SK-MEL-5 (cell line): ENCODE measurements around a stretch of chr22.

DNA sequence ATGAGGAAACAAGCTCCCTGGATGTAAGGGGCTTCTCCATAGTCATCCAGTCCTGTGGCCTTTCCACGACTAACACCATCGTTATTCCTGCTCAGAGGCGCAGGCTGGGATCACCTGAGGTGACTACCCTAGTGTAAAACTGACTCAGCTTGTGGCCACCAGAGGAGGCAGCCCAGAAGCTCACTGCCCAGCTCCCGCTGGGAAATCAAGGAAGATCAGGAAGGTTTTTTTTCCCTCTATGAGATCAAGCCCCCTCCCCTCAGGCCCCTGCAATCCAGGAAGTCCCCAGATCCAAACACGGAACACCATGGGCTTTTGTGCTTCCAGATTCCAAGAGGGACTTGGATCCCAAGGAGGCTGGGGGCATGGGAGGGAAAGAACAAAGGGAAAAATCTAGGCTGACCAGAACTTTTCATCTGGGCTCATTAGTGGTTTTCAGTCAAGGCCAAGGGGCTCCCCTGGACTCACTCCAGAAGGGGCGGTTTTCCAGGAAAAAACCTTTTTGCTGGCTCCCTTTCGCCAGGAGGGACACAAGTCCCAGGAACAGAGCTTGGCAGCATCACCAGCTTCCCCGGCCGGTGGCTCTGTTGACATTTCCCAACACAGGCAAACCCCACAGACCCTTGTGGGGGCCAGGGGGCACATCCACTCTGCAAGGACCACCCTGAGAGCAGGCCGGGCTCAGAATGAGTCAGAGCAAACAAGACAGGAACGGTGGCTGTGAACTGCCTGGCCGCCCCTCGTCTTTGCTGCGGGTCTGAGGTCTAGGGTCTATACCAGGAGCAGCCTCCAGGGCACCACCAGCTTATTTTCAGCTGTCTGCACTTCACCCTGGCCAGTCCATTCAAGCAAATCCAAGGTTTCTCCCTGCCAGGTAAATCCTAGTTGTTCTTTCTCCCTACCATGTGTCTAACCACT, 36.8 kb downstream of the MYH9 start:
RAMPAGE:
- cytosol, long total RNA: no peak
- long total RNA: no peak
- nucleus, long total RNA: no peak

DNA sequence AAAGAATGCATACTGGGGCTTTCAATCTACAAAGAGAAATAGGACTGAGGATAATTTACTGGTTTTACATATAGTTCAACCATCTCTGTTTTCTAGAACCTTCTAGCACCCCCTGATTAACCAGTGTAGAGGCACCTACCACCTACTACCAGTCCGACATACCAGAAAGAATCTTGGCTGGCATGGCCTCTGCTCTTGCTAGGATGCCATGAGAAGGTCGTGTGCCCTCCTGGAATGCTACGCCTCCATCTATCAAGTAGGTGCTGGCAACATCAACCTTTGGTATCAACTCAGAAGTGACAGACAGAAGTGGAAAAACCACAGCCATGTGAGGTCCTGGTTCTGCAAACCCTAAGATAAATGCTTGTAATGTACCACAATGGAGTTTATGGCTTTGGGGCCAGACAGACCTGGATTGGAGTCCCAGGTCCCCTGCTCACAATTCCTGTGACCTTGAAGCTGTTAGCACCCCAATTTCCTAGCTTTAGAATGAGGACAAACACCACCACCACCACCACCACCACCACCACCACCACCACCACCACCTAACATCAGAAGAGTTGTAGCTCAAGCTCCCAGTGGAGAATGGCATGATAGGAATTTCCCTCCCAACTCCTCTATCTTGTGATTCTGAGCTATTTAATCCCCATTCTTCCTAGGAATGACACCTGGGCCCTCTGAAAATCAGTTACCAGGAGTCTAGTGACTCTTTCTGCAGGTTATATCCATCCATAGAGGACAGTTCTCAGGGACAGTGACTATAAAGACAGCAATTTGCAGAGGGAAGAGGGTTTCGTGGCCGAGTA, 28.0 kb downstream of the MYH9 start:
RAMPAGE:
- cytosol, long total RNA: no peak
- long total RNA: no peak
- nucleus, long total RNA: no peak

RAMPAGE:
- cytosol, long total RNA: no peak
- long total RNA: no peak
- nucleus, long total RNA: no peak
Measured at GRCh38 chr22:36394933-36395498, 7.2 kb upstream of the MYH9 start.

GRCh38 chr22:36478897-36479382, 2.5 kb downstream of the TXN2 start:
RAMPAGE:
- cytosol, long total RNA: no peak
- long total RNA: no peak
- nucleus, long total RNA: no peak

GRCh38 chr22:36647073-36647296, 56.6 kb downstream of the CACNG2 start:
RAMPAGE:
- cytosol, long total RNA: no peak
- long total RNA: no peak
- nucleus, long total RNA: no peak

DNA sequence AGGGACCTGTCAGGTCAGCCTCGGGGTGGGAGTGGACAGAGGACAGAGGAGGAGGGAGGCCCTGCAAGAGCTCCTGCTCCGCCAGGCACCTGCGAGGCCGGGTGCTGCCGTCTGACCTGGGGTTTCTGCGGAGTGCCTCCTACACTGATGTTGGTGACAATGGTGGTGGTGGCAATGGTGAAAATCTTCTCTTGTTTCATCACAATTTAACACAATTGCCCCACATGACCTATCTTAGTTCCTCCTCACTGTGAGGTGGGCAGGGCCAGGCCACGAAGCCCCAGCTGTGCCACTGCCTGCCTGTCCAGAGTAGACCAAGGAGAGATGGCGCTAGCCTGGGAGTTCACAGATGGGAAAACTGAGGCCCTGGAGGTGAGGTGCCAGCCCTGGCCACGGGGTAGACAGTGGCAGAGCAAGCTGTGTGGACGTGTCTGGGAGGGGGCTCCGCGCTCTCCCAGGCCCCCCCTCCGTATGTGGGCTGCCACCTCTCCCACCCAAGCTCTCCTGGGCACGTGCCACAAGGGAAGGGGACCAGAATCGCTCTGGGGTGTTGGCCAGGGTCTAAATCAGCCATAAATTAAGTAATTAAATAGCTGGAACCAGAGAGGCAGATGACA, 10.1 kb downstream of the CSF2RB start:
RAMPAGE:
- cytosol, long total RNA: no peak
- long total RNA: no peak
- nucleus, long total RNA: no peak

RAMPAGE:
- cytosol, long total RNA: no peak
- long total RNA: no peak
- nucleus, long total RNA: no peak
Measured at GRCh38 chr22:37030271-37030913, 10.8 kb downstream of the MPST start.

GRCh38 chr22:37050374-37051096, 1.0 kb upstream of the KCTD17 start:
RAMPAGE:
- cytosol, long total RNA: no peak
- long total RNA: no peak
- nucleus, long total RNA: no peak

DNA sequence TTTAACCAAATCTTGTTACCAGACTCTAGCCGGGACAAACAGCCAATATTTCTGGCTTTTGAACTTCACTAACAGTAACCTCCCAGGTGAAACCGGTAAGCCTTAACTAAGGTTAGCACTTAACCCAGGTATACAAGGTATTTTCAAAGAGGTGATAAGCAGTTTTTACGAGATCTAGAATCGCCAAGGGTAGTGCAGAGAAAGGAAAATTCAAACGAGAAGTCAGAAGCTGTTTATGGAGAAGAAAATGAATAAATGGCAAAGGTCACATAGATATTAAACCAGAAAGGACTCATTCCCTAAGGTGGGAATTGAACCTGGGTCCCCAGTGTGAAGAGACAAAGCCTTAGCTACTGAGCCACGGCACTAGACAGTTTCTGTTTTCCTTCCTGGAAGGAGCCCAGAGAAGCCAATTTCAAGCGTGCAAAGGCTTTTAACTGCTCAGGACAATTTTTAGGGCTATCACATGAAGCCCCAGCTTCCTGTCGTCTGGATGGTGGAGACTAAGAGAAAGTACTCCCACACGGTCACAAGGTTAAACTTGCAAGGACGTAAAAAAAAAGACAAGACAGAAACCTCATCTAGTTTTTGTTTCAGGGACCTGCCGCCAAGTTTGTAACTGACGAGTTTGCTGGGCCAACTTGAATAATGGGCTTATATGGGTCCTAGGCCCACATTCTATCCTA, 5.7 kb upstream of the C1QTNF6 start:
RAMPAGE:
- cytosol, long total RNA: no peak
- long total RNA: no peak
- nucleus, long total RNA: no peak

RAMPAGE:
- cytosol, long total RNA: no peak
- long total RNA: no peak
- nucleus, long total RNA: no peak
Measured at GRCh38 chr22:37230536-37231070, 13.5 kb downstream of the RAC2 start.

RAMPAGE:
- cytosol, long total RNA: no peak
- long total RNA: no peak
- nucleus, long total RNA: no peak
Measured at GRCh38 chr22:37311914-37312216, 29.6 kb downstream of the CYTH4 start.

RAMPAGE:
- cytosol, long total RNA: no peak
- long total RNA: no peak
- nucleus, long total RNA: no peak
Measured at GRCh38 chr22:37469333-37470280, 16.6 kb downstream of the MFNG start.

DNA sequence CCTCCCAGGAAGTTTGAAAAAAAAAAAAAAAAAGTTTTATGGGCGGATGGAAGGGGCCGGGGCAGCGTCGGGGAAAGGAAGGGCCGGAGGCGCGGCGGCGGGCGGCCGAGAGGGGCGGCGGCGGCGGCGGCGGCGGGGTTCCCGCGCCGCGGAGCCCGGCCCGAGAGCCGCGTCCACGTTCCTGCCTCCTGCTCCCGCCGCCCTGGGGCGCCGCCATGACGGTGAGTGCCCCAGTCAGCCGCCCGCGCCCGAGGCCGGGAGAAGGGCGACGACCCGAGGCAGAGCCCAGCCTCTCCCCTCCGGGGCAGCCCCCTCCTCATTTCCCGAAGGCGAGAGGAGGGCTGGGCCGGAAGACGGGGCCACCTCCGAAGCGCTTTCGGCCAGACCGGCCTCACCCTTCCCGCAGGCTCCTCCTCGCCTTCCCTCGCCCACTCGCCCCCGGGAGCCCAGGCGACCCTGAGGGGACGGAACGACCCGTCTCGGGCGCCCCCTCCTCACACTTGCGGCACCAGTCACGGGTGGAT, 49.4 kb downstream of the TRIOBP start:
RAMPAGE:
- cytosol, long total RNA: no peak
- long total RNA: no peak
- nucleus, long total RNA: no peak

GRCh38 chr22:37751830-37752254, 53.2 kb upstream of the H1-0 start:
RAMPAGE:
- cytosol, long total RNA: no peak
- long total RNA: no peak
- nucleus, long total RNA: no peak

DNA sequence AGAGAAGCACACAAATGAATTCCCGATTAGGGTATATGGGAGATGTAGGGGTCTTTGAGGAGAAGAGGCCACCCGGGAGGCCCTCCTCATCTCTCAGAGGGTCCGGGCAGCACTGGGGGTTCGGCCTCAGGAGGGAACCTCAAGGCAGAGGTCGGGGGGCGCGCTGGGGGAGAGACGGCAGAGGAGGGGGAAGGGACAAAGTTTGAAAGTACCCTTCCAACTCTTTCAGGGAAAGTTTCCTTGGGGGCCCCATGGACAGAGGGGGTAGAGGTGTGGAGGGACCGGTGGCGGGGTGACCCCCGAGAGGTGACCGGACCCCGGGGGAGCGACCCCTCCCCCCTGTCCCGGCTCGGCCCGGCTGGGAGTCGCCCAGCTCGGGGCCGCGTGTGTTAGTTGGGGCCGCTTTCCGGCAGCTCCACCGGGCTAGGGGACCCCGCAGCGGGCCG, 622 bp upstream of the H1-0 start:
RAMPAGE:
- cytosol, long total RNA: no peak
- long total RNA: no peak
- nucleus, long total RNA: no peak

DNA sequence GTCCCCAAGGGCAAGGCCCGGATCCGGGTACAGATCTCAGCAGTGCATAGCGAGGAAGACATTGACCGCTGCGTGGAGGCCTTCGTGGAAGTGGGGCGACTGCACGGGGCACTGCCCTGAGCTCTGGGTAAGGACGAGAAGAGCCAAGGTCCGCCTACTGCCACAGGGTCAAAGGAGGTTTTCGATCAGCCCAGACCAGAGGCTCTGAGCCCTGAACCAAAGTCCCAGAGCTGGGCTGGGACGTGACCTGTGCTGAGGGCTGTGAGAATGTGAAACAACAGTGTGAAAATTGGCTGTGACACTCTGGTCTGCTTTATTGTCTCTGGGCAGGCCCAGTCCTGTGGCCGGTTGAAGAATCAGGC, 6.6 kb upstream of the GALR3 start:
RAMPAGE:
- cytosol, long total RNA: no peak
- long total RNA: no peak
- nucleus, long total RNA: no peak

DNA sequence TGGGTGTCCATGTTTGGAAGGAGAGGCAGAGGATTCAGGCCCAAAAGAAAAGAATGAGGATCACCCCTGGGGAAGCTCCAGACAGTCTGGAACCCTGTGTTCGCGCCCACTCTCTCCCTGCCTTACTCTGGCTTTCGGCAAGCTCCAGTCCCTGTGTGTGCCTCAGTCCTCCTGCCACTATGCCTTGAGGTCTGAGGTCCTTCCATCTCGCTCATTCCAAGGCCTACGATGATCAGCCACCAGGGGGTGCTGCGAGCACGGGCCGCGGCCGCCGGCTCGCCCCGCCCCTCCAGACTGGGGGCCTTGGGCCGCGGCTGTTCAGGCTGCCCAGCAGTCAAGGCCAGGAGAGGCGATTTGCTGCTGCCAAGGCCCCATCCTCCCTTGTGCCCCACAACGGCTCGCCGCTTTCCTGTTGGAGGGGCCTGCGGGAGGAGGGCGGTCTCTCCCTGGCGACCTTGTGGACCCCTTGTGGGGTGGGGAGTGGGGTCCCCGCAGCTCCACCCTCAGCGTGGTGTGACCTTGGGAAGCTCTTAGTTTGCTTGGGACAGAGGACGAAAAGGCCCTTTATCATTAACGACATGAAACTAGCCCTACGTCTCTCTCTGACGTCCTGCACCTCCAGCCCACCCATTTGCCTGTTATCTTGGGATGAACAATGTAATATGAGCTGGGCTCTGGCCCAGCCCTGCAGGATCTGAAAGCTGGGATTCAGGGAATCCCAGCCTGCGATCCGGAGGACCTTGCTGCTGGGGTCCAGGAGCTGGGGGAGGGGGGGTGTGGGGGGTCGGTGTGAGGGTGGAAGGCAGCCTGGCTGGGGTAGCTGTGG, 5.4 kb upstream of the GALR3 start:
RAMPAGE:
- cytosol, long total RNA: no peak
- long total RNA: no peak
- nucleus, long total RNA: no peak

DNA sequence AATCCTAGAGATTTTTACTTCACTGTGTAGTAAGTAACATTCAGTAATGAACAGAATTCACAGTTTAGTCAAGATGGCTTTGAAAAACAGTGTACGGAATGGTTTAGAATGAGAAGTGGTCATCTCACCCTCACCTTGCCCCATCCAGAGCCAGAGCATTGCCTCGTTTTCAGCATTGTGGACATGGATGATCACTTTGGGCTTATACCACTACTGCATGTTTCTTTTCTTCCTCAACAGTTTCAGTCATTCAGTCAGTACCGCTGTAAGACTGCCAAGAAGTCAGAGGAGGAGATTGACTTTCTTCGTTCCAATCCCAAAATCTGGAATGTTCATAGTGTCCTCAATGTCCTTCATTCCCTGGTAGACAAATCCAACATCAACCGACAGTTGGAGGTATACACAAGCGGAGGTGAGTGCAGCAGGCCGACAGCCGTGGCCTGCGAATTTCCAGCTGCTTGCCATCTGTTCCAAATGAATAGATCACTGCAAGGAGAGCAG, 20.8 kb downstream of the EIF3L start:
RAMPAGE:
- cytosol, long total RNA: no peak
- long total RNA: no peak
- nucleus, long total RNA: no peak

GRCh38 chr22:37924336-37924791, 18.3 kb downstream of the MICALL1 start:
RAMPAGE:
- cytosol, long total RNA: no peak
- long total RNA: no peak
- nucleus, long total RNA: no peak

RAMPAGE:
- cytosol, long total RNA: no peak
- long total RNA: no peak
- nucleus, long total RNA: no peak
Measured at GRCh38 chr22:37982879-37983771, 1.2 kb downstream of the SOX10 start.